Parietal lobe (tissue), 2 donors: ENCODE data around the genes RPP25L, SIGMAR1 and FAM205C.

DNA sequence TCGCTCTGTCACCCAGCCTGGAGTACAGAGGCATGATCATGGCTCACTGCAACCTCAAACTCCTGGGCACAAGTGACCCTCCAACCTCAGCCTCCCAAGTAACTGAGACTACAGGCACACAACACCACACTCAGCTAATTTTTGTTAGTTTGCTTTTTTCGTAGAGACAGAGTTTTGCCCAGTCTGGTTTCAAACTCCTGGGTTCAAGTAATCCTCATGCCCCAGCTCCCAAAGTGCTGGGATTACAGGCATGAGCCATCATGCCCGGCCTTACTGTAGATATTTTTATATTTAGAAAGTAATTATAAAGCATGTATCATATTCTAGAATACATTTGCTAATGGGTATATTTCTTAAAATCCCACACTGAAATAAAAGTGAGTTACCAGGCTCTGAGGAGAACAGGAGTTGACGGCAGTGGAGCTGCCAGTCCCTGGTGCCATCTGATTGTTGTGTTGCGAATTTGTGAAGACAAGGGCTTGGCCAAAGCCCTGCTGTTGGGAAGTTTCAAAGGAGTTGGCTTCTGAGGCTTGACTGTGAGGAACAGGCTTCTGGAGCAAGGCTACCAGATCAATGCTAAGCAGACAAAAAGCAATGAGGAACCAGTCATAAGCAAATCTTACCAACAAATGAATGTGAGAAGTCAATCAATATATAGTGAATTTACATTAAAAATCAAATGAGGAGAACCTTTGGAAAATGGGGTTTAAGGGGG is 95.6 kb downstream of the UBAP2 start:
- RAMPAGE, long total RNA: no peak

DNA sequence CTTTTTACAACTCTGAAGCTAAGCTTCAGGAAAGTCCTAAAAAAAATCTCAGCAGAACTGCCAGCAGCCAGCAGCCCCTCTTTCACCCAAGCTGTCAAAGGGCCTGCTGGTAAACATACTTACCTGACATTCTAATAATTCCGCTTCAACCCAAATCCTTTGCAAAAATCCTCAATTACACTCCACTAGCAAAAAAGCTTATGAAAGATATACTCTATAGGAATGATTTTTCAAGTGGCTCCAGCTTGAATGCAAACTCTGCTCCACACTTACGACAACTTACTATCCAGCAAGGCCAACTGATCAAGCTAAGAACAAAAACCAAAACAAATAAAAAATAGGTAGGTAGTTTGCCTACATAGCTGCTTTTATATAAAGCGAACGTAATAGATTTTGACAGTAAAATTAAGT is 66.6 kb downstream of the UBAP2 start:
- RAMPAGE, long total RNA: no peak

- RAMPAGE, long total RNA: no peak
These were observed 508 bp upstream of the UBAP1 start for GRCh38 chr9:34178335-34178734.

GRCh38 chr9:34254967-34255787 is 73.9 kb downstream of the KIF24 start:
- RAMPAGE, long total RNA: no peak

- RAMPAGE, long total RNA: no peak
These were observed 7.1 kb downstream of the FAM219A start for GRCh38 chr9:34451065-34451851.

DNA sequence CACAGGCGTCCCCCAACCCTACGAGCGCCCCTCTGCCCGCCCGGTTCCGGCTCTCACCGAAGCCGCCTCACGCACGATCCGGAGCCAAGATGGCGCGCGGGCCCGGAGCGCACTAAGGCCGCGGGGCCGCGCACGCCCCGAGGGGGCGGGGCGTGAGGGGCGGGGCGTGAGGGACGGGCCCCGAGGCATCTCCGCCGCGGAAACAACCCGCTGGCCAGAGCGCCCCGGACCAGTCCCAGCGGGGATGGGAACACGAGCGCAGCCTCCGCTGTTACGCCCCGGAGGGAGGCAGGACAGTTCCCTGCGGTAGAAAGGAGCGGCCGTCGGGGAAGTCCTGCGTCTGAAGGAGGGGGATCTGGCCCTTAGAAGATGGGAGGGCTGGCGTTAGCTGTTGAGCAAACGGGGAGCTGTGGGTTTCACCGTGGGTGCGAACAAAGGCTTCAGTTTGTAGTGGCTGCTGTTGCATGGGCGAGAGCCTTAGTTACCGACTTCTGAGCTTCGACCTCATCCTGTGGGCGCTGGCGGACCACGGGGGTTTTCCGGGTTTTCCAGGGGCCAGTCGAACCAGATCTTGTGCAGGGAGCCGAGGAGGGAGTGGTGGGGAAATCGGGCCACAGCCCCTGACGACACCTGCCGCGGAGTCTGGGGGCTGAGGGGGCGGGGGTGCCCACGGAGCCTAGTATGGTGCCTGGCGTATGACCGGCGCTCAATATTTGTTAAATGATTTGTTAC is at the start of gene RPP25L:
TSS of gene RPP25L (minus strand) at position 91 of the 732 bp plus-strand sequence.
- RAMPAGE, long total RNA: no peak

- RAMPAGE, long total RNA: no peak
These were observed at the start of gene SIGMAR1 for GRCh38 chr9:34637181-34638345. Gene SIGMAR1 (minus strand): TSS chr9:34637787.

- RAMPAGE, long total RNA: no peak
These were observed at the start of gene FAM205C for GRCh38 chr9:34895497-34896007. Gene FAM205C (minus strand): TSS chr9:34895764.

DNA sequence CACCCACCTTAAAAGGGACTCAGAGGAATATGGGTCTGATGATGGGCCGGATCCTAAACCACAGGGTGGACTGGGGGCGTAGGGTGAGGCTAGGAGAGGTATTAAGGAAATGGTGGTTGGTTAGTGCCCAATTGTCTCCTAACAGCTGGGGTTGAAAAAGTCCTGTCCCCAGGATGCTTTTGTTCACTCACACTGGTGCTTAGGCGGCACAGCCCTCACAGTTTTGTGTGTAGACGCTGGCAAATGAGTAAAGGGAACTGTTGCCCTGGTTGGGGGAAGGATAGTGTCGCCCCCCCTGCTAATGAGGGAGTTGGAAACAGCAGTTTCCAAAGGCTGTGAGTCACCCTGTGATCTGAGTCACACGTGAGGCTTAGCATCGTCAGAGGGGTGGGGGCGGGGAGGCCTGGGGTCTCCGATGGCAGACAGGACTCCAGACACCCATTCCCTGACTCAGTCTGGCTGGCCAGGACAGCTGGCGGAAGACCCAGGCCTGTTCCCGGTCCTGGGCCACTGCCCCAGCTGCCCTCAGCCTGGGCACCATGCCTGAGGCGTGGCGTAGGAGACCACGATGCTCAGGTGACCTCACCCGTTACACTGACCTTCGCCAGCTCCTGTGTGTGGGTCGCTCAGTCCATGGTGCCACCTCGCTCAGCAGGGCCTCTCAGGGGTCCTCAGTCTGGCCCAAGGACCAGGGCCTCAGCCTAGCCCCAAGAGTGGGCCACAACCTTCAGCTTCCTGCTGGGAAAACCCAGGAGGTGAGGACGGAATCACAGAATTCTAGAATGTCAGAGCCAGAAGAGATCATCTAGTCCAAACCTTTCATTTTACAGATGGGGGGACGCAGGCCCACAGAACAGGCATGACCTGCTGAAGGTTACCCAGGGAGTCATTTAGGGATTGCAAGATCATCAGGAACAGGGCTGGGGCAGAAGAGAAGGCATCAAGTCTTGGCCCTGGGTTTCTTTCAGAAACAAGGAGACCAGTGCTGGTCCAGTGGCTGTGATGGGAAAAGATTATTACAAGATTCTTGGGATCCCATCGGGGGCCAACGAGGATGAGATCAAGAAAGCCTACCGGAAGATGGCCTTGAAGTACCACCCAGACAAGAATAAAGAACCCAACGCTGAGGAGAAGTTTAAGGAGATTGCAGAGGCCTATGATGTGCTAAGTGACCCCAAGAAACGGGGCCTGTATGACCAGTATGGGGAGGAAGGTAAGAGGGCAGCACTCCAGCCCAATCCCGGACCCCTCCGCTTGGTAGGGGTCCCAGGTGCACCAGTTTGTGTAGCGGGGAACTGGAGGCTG is 3.1 kb downstream of the DNAJB5 start:
- RAMPAGE, long total RNA: no peak

DNA sequence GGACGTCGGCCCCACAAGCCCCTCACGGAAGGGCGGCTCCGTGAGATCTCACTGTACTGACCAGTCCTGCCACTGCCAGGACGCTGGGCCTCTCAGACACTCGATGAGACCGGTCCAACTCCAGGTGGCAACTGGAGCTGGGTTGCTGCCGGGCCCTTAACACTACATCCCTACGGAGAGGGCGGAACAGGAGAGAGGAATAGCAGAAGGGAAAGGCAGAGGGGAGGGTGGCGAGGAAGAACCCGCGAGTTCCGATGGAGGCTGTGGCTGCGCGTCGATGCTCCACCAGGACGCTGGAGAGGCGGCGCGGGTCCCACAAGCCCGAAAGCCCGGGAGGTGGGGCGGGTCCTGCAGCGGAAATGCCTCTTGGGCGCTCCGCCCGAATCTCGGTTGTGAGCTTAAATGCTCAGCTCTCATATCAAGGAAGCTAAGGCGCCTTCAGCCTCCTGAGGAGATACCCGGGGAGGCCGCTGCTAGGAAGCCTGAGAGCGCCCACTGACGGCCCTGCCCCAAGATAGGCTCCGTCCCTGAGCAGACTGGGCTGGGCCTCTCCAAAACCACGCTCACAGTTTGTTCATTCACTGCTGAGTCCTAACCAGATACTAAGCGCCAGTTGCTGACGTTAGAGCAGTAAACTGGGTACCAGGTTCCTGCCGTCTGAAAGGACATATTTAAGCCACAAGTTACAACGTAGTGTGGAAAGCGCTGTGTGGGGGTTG is 5.8 kb upstream of the C9orf131 start:
- RAMPAGE, long total RNA: no peak

GRCh38 chr9:35056551-35057365 is 14.7 kb downstream of the C9orf131 start:
- RAMPAGE, long total RNA: no peak

DNA sequence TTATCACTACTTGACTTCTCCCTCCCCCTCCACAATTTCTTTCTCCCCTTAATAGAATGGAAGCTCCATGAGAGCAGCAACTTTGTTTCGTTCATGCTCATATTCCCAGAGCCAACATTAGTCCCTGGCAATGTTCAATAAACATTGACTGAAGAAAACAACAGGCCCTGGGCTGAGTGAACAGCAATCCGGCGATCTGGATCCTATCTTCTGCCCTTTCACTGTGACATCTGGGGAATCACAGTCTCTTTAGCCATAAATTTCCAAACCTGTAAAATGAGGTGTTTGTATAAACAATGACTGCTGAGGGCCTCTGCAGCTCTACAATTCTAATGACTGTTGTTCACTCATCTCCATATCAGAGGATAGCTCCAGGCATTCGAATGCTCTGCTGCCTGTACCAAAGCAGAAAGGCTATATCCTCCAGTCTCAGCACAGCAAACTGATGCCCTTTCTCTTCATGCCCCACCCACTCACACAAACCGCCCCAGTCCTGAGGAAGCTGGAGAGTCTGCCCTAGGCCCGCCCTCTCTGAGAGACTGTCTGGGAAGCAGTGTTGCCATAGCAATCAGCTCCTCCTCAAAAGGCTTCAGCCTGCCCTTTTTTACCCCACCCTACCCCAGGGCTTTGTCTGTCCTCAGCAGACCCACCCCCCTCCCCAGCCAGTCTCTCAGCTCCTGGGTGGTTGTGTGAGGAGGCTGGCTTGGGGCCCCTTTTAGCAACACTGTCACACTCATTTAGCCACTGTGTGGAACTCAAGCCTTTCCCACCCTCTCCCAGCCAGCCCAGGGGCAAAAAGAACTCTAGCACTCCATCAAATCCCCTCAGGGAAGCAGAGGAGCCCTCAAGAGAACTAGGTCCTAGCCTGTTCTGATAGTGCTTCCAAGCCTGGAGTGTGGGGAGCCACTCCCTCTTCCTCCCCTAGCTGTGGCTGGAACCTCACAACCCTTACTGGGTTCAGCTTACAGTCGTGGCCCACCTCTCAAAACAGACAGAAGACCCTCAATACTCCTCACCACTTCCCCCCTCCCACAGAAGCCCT is 1.6 kb downstream of the ATOSB start:
- RAMPAGE, long total RNA: no peak

- RAMPAGE, long total RNA: no peak
These were observed 674 bp downstream of the ATOSB start for GRCh38 chr9:35114775-35115600.

DNA sequence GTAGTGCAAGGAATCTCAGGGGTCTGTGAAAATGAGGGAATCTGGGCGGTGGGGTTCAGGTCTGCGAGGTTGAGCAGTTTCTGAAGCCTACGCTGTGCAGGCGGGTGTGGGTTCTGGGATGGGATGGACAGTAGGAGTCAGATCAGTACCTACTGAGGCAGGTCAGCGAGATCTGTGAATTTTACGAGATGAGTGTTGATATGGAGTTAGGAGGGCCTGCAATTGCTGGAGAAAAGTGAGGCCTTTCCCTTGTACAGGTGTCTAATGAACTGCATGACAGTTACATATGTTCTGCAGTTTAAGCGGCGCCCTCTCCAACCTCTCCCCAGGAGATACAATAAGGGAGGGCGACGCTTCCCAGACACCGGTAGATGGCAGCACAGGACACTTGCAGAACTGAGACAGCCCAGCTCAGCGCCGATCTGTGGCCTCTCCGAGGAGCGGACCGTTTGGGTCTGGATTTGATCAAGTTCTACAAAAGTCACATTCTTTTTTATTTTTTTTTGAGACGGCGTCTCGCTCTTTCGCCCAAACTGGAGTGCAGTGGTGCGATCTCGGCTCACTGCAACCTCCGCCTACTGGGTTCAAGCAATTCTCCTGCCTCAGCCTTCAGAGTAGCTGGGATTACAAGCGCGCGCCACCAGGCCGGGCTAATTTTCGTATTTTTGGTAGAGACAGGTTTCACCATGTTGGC is 1.1 kb upstream of the ATOSB start:
- RAMPAGE, long total RNA: no peak

DNA sequence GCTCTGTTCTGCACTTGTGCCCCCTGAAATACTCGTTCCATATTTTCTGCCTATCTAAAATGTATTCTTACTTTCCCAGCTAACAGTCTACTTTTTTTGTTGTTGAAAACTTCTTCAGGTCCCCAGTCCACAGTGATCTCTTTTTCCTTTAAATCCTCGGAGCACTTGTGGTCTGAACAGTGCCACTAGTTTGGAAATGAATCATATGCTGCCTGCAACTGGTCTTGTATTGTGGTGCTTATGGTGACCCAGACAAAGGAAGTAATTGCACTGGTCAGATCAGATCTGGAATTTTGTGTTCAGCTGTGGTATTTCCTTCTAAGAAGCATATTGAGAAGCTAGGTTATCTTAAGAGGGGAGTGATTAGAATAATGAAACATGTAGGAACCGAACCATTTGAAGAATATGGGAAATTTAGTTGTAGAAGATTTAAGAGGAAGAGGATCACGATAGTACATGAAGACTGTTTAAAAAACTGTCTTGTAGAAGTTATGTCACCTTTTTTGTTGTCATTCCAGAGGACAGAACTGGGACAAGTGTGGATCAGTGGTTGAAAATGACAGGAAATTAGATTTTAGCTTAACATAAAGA is 3.0 kb downstream of the UNC13B start:
- RAMPAGE, long total RNA: no peak

DNA sequence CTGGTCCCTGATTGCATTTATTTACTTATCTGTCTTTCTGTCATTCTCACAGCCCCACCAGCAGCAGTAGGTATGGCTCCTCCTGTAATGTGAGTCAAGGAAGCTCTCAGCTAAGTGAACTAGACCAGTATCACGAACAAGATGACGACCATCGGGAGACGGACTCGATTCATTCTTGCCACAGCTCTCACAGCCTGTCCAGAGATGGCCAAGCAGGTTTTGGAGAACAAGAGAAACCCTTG is 148.5 kb downstream of the UNC13B start:
- RAMPAGE, long total RNA: no peak

DNA sequence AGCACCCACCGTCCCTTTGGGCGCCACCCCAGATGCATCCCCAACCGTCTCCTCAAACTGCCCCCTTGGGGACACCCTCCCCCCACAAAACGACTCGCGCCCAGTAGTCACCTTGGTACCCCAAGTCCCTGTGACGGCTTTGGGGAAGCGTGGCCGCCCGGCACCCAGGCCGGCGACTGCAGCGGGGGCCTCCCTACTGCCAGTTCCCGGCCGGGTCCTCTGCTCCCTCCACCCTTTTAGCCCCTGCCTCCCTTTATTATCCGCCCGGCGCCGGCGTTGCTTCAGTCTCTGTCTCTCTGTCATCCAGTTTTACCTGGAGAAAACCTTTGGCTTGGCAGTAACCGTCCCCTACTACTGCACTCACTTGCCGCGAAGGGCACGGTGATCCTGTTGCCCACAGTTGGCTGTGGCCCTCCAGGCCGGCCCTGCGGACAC is 534 bp downstream of the RUSC2 start:
- RAMPAGE, long total RNA: no peak

GRCh38 chr9:35490863-35491127 is 884 bp downstream of the RUSC2 start:
- RAMPAGE, long total RNA: no peak

DNA sequence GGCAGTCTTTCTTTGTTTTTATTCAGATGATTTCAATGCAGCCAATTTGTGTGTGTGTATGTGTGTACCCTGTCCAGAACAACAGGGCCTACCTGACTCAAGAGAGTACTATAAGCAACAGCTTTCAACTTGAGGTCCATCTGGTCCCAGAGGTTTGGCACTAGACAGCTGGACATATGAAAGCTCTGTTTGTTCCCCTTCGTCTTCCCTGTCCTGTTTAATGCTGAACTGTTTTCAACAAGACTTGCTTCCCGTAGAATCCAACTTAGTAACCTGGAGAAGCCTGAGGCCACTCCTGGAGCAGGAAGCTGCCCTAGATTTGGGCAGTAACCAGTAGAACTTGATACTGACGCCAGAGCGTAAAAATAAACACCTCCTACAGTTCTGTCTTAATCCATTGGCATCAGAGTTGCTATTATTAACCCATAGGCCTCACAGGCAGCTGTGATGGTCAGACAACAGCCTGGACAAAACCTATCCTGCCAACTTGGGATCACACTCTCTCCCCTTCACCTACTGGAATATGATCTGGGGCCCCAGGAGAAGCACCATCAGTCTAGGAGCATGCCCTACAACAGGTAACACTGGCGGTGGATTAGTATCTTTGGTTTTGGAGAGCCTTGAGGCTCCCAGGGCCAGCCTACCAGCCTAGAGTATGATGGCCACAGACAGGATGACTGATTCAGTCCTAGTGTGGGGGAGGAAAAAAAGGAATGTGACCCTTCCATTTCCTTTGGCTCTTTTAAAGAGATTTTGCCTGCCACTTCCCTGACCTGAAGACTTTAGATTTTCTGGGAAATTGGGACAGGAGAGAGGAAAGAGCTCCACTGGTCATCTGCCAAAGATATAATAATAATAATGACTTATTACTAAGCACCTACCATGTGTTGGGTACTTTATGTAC is 29.2 kb downstream of the RUSC2 start:
- RAMPAGE, long total RNA: no peak

DNA sequence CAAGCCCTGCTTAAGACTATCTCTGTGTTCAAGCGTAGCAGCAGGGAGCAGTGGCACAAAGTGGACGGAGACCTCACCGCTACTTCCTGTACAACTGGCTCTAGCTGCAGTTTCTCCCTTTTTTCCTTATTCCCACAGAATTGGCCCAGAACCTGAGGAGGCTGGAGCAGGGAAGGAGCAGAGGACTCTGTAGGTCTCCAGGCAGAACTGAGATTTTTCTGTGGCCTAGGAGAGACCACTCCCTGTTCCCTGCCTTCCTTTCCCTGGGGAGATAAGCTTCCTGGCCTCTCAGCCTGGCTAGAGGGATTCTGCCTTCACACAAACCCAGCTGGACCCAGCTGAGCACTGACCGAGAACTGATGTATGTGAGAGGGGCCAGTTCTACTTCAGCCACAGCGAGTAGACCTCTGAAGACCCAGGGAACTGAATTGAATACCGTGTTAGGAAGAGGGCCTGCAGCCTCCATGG is 25.8 kb downstream of the FAM166B start:
- RAMPAGE, long total RNA: no peak